Subcutaneous adipose tissue (tissue), 3 donors: ENCODE measurements around the gene APOH.

DNA sequence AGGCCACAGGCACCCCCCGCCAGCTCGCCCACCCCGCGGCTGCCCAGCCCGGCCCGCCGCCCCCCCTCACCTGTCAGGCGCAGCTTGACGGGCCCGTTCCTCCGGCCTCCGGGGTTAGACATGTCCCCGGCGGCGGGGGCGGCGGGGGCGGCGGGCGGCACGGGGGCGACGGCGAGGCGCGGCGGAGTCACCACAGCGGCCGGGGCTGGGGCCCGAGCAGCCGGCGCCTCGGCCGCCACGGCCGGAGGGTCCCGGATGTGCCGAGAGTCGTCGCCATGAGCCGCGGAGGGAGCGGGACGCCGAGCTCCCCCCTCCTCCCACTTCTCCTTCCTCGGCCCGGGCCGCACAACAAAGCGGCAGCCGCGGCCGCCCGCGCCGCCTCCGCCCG lies 354 bp downstream of the SMURF2 start:
- PRO-cap, result no peak
- RAMPAGE, long total RNA, 3 experiments, result no peak in any of the 3 experiments

DNA sequence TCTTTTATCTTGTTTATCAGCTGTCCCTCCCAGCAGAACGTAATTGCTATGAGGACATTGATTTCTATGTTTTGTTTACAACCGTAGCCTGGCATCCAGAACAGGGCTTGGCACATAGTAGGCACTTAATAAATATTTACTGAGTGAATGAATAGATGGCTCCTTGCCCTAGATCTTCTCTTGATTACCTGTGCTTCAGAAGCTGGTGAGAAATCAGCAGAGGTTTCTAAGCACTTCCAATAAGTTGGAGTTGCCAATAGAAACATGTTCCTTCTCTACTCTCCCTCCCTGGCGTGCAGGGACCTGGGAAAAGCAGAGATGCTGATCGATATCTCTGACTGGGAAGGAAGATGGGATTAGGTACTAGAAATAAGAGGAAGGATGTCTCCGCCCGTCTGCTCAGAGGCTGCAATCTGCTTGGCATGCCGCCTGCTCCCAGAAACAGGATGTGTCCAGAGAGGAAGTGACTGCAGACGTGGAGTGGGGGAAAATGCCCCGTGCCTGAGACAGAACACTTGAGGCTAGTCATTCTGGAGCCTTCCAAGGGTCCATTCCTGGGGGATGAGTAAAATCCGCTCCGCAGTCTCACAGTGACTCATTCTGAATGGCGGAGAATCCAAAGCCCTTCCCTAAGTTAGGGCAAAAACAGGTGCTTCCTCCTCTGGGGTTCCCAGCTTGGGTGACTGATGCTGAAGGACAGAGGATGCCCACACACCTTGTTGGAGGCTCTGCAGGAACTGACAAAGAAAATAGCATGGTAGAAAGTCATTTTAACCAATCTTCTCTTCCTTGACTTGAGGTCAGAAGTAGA lies 44.9 kb upstream of the SMURF2 start:
- PRO-cap, result no peak
- RAMPAGE, long total RNA, 3 experiments, result no peak in any of the 3 experiments

- PRO-cap, result no peak
- RAMPAGE, long total RNA, 3 experiments, result no peak in any of the 3 experiments
Measured at GRCh38 chr17:64774669-64775245, 112.7 kb upstream of the SMURF2 start.

DNA sequence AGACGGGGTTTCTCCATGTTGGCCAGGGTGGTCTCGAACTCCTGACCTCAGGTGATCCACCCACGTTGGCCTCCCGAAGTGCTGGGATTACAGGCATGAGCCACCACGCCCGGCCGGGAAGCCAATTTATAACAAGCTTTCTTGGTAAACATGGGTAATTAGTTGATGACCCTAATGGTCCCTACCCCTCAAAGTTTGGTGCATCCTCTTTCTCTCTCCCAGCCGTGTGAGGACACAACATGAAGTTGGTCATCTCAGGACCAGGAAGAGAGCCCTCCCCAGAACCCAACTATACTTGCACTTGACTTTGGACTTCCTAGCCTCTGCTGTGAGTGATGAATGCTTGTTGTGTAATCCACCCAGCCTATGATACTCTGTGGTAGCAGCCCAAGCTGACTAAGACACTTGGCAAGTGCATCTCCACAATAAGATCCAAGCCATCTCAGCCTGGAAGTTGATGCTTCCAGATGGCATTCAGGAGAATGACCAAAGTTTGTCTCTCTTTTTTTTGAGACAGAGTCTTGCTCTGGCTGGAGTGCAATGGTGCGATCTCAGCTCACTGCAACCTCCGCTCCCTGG lies 65.6 kb downstream of the GNA13 start:
- PRO-cap, result unidirectional peak, minus-strand start at position 228 of the sequence; unidirectional peak, minus-strand start at position 297 of the sequence; unidirectional peak, minus-strand start at position 303 of the sequence
- RAMPAGE, long total RNA, 3 experiments, result no peak in any of the 3 experiments

GRCh38 chr17:65028670-65029083 lies 27.9 kb downstream of the GNA13 start:
- PRO-cap, result no peak
- RAMPAGE, long total RNA, 3 experiments, result no peak in any of the 3 experiments

DNA sequence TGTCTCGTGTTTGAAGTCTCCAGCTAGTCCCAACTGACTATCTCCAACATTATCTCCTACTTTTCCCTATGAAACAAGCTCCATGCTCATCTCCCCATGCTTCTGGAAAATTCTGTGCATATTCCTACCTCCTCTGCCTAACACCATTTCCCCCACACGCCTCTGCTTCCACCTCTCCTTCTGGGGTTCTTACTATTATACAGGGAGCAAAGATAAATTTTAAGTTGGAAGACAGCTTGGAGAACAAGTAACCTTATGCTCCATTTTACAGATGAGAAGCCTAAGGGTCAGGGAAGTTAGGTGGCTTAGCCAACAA lies 27.4 kb downstream of the GNA13 start:
- PRO-cap, result no peak
- RAMPAGE, long total RNA, 3 experiments, result no peak in any of the 3 experiments

GRCh38 chr17:65050019-65051087 lies 6.2 kb downstream of the GNA13 start:
- PRO-cap, result no peak
- RAMPAGE, long total RNA, 3 experiments, result no peak in any of the 3 experiments

DNA sequence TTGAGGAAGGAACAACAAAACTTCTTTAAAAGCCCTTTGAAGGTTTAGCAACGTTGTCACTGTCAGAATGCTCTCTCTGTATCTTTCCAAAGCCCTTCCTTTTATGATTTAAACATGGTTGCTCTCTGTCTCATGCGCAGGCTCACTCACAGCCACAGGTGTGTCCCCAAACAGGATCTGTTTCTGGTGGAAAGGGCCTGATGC lies 9.4 kb upstream of the GNA13 start:
- PRO-cap, result no peak
- RAMPAGE, long total RNA, 3 experiments, result no peak in any of the 3 experiments

- PRO-cap, result no peak
- RAMPAGE, long total RNA, 3 experiments, result no peak in any of the 3 experiments
Measured at GRCh38 chr17:65123783-65124135, 13.4 kb upstream of the RGS9 start.

DNA sequence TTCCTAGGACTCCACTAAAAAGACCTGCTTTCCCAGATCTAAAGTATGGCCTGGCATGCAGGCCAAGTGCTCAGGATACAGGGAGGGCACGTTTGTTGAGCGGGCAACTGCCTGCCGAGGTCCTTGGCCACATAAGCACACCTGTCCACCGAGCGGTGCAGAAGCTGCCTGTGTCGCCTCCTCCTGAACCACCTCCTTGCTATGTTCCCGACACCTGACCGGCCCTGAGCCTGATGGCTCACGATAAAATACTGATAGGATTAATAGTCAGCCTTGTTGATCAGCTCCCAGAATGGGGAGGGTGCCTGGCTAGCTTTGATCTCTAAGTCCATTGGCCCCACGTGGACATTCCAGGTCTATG lies 33.7 kb downstream of the AXIN2 start:
- PRO-cap, result no peak
- RAMPAGE, long total RNA, 3 experiments, result no peak in any of the 3 experiments

DNA sequence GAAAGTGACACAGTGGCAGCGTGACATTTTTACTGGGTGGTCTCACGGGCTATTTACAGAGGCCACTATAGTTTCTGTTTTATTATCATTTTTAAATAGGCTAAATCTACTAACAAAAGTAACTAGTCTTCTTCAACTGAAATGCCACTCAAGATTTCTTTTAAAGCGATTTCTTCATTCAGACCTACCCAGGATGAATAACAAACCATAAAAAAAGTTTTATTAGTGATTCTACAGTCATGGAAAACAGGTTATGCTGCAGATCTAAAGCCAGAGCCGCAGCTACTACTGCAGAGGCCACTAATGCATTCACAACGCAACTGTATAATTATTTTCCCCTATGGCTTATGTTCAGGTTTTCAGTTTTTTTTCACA lies 136.2 kb upstream of the AXIN2 start:
- PRO-cap, result no peak
- RAMPAGE, long total RNA, 3 experiments, result no peak in any of the 3 experiments

DNA sequence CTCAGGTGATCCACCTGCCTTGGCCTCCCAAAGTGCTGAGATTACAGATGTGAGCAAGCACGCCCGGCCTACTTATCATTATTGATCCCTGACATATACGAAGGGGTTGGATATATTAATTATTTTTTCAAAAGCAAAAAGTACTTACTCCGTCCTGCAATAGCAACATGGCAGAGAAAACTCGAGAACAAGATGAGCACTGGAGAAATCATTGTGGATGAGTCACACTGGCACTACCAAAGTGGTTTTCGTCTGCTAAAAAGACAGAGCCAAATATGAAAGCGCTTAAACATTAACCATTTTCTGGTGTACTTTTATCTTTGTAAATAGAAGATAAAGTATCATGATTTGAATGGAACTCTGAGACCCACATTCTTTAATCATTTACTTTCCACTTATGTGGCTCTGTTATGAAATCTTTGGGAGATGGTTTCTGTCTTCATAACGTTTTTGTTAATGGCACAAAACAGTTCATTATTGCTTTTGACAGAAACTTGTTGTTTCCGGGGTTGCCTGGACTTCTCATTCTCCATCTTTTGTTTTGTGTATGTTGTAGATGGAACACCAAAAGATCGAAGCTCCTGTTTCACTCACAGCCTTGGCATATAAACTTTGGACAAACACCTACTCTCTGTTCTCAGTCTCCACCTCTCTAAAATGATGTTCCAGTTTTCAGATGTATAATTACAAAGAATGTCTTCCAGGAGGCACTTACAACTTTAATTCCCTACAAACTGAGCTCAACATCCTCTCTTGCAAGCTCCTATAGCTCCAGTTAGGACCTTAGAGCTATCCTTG lies at the start of gene APOH:
Gene APOH, minus strand, starts transcription at position 248 of the 798 bp plus-strand sequence.
- PRO-cap, result no peak
- RAMPAGE, long total RNA, 3 experiments, result no peak in any of the 3 experiments

GRCh38 chr17:66397996-66398947 lies 95.9 kb downstream of the PRKCA start:
- PRO-cap, result no peak
- RAMPAGE, long total RNA, 3 experiments, result no peak in any of the 3 experiments

DNA sequence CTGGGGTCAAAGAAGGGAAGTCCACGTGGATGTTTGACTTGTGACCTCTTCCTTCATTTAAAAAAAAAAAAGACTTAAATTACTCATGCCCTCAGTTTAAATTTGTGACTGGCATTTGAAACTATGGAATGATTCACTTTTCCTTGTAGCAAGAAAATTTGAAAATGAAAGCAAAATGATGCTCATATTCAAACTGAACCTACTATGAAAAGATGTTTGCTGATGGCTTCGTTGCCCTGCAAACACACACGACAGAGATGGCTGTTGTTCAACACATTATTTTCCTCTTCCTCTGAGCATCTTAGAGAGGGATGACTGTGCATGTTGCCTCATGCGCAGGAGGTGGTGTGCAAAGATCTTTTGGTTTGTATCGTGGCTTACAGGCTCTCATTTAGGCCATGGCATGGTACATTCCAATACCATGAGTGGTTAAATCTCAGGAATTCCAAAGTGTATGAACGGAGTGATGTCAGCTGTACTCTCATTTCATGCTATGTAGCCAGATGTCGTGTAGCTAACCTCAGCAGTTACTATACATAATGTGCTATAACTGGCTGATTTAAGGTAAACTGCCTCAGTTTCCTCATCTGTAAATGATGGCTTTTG lies 164.5 kb downstream of the PRKCA start:
- PRO-cap, result no peak
- RAMPAGE, long total RNA, 3 experiments, result no peak in any of the 3 experiments

DNA sequence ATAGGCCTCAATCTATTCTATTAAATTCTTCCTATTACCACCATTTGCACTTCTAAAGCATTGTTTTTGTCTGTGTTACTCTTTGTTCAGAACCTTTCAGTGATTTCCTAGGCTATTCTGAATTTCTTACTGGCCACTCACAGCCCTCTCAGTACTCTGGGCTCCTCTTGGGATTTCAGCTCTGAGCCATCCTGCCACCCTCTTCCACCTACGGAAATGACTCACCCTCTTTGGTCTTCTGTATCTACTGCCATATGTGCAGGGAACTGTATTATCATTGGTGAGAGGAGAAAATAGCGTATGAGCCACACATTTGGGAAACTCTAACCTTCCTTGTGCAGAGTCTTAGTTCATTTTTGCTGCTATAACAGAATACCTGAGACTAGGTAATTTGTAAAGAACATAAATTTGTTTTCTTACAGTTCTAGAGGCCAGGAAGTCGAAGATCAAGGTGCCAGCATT lies 191.5 kb downstream of the PRKCA start:
- PRO-cap, result no peak
- RAMPAGE, long total RNA, 3 experiments, result no peak in any of the 3 experiments

- PRO-cap, result no peak
- RAMPAGE, long total RNA, 3 experiments, result no peak in any of the 3 experiments
Measured at GRCh38 chr17:66507534-66507893, 205.1 kb downstream of the PRKCA start.

DNA sequence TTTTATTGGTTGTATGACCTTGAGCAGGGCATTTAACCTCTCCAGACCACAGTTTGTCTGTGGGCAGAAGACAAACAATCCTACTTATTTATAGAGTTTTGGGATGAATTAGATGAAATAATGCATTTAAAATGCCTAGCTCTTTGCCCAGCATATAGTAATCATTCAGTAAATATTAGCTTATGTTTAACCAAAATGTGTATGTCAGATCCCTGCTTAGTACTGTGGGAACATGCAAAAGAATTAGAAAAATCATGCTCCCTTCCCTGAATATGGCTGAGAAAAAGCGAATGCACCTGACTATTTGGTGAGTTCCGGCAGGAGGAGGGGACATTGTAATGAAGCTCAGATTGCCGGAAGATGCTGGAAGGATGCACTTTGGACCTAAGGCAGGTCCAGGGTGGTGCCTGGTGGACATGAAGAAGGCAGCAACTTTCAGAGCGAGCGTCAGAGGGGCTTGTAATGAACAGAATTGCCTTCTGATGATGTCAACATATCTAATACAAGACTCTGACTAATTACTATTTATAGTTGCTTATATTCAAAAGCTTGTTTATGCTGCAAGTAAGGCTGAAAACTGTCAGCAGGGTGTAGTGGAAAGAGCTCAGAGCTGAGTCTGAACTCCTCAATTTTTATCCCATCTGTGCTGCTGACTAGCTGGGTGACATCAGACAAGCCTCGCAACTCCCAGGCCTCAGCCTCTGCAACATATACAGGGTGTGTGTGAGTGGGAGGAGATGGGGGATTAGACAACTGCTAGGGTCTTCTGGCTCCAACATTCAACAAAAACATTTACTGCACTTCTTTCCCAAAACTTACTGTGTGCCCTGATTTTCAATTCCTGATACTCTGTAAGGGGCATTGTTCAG lies 221.2 kb downstream of the PRKCA start:
- PRO-cap, result no peak
- RAMPAGE, long total RNA, 3 experiments, result no peak in any of the 3 experiments

DNA sequence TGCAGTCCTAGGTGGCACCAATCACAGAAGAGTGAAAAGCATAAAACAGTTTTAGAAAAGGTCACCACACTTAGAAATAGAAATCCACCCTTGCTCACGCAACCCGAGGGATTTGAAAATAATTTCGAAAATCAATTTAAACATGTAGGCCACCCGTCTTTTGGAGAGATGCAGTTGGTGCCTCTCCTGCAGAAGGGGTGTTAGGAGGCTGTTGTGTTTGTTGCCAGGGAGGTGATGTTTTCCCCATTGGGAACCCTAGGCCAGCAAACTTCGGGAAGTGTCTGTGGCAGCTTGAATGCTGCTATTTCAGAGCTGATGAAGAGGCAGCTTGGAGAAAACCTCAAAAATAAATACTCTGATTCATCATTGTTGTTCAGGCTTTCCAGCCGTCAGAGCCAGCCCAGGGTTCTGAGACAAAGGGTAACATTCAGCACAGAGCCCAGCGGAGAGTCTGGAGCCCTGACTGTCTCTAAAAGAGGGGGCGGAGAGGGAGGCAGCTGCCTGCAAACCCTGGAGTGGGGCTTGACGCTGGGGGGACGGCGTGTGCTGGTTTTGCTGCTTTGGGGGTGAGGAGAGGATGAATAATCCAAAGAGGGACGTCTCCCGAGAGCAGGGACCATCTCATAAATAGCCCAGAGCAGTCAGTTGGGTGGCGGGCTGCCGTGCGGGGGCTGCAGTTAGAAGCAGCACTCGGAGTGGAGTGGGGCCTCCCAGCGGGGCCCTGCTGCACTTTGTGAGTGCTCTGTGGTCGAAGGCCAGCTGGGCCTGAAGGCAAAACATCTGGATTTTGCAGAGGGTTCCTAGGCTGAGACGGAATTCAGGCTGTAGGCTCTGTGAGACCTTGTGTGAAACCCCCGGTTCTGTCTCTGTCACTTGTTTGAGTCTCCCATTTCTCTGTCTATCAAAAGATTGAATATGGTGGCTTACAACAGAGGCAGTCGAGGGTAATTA lies 237.7 kb downstream of the PRKCA start:
- PRO-cap, result no peak
- RAMPAGE, long total RNA, 3 experiments, result no peak in any of the 3 experiments

DNA sequence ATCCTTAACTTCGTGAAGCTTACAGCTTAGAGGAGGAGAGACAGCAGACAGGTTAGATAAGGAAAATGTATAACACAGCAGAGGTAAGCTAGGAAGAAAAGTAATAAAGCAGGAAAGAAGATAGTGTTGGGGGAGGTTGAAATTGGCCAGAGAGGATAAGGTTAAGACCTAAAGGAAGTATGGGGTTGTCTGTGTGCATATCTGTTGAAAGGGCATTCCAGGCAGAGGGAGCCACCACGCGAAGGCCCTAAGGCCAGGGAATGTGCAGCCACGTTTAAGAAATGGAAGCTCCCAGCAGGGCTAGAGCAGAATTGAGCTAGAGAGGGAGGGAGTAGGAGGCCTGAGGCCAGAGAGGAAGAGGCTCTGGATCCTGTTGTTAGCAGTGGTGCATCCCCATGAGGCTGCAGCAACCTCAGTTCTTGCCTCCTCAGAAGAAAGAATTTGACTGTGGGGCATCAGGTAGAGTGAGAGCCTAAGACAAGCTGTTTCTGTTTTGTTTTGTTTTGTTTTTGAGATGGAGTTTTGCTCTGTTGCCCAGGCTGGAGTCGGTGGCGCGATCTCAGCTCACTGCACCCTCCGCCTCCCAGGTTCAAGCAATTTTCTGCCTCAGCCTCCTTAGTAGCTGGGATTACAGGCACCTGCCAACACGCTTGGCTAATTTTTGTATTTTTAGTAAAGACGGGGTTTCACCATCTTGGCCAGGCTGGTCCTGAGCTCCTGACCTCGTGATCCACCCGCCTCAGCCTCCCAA lies 58.9 kb upstream of the CACNG5 start:
- PRO-cap, result no peak
- RAMPAGE, long total RNA, 3 experiments, result no peak in any of the 3 experiments

DNA sequence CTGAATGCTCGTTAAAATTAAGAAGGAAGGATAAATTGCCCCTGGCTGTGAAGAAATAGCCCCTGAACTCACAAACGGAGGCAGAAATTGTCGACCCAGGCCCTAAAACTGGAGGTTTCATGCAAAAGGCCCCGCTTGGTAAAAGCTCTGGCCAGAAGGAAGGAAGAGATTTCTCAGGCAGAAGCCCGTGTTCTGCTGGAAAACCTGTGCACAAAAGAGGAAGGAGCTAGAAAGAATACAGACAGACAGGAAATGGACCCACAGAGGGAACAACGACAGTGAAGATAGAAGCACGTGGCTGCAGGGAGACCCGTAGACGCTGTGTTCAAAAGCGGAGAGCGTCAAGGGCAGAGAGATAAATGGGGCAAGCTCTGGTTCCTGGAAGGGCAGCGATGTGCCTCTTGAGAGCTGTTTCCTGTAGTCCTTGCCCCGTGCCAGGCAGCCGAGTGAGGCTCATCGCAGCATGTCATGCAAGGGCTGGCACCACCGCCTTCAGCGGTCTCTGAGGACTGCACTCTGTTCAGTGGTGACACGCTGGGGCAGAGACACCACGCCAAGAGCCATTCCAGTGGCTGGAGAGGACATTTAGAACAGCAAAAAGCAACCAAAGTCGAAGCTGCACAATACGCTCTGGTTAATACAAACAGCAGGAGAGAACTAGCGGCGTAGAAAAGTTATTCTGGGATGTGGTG lies 43.6 kb upstream of the CACNG5 start:
- PRO-cap, result unidirectional peak, plus-strand start at position 358 of the sequence
- RAMPAGE, long total RNA, 3 experiments, result no peak in any of the 3 experiments